ENCODE results near the genes CLPSL1, SRPK1 and BRPF3.

- PRO-cap, 3 experiments = no peak in any of the 3 experiments
Measured at GRCh38 chr6:35026682-35027305, 114.3 kb downstream of the TCP11 start.

GRCh38 chr6:35260577-35261161 lies 1.1 kb downstream of the ZNF76 start:
- PRO-cap, 3 experiments = no peak in any of the 3 experiments

GRCh38 chr6:35300791-35301312 lies 3.2 kb downstream of the DEF6 start:
- PRO-cap, 3 experiments = no peak in any of the 3 experiments

- PRO-cap, 3 experiments = peak in 3 of 3 experiments; most common plus-strand start chr6:35303096 (in 3); most common minus-strand start chr6:35302962 (in 1)
Measured at GRCh38 chr6:35302348-35303241, 5.0 kb downstream of the DEF6 start.

DNA sequence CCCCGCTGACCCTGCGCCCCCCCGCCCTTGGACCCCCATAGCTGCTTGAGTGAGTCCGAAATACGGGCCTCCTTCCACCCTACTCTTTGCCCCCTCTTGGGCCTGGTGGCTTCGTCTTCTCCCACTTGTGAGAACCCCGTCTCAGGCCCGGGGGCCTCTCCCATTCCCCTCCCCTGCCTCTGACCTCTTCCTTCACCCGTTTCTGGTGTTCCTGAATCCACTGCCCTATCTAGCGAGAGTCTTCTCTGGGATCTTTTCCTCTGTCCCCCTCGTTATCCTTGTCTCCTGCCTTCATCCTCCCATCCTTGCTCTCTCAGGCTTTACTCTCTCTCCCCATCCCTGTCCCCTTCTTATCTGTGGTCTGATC lies 511 bp downstream of the PPARD start:
- PRO-cap, 3 experiments = no peak in any of the 3 experiments

- PRO-cap, 3 experiments = no peak in any of the 3 experiments
Measured at GRCh38 chr6:35358748-35359326, 16.5 kb downstream of the PPARD start.

- PRO-cap, 3 experiments = no peak in any of the 3 experiments
Measured at GRCh38 chr6:35362667-35364003, 20.8 kb downstream of the PPARD start.

DNA sequence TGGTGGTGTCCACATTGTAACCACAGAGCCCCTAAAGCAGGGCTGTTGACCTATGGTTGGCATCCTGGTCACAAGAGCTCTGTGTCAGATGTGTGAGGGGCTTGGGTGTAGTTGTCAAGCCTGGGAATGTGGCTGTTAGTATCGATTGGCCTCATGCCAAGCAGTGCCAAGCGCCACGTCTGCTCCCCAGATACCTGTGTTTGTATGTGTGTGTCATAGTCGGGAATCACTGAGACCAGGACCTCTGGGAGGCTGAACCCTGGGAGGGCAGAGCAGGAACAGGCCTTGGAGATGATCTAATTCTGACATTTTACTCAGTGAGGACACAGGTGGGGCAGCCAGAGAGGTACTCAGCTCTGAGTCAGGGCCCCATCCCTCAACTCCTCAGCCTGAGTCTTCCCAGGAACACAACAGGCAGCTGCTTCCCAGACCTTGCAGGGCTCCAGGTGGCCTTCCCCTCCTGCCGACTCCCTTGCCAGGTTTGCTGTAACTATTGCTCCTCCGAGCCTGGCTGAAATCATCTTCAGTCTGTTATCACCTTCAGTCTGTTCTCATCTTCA lies 51.2 kb upstream of the FANCE start:
- PRO-cap, 3 experiments = no peak in any of the 3 experiments

DNA sequence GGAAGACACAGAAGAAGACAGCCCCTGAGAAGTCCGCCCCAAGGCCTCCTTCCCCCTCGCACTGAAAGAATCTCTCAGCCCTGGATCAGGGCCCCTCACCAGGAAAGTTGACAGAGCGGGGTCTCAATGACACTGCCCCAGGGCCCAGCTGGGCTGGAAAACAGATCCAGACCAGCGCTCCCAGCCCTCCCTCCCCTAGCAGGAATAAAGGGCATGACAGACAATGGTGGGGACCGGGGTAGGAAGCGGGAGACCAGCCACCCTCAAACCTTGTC lies 1.0 kb downstream of the TEAD3 start:
- PRO-cap, 3 experiments = no peak in any of the 3 experiments

- PRO-cap, 3 experiments = no peak in any of the 3 experiments
Measured at GRCh38 chr6:35642362-35643245, 46.1 kb downstream of the FKBP5 start.

DNA sequence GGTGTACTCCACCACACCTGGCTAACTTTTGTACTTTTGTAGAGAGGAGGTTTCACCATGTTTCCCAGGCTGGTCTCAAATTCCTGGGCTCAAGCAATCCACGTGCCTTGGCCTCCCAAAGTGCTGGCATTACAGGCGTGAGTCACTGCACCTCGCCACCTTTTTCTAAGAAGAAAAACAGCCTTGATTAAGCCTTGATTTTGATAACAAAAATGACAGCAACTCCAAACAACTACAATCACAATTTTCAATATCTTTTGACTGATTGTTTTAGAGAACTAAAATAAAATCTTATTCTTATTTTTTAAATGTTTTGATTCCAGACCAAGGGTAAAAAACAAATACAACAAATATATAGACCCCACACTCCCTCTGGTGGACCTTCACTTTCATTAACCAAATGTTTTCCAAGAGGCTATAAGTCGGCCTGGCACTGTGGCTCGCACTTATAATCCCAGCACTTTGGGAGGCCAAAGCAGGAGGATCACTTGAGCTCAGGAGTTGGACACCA lies 4.3 kb downstream of the FKBP5 start:
- PRO-cap, 3 experiments = no peak in any of the 3 experiments

GRCh38 chr6:35687185-35687456 lies 1.6 kb downstream of the FKBP5 start:
- PRO-cap, 3 experiments = no peak in any of the 3 experiments

- PRO-cap, 3 experiments = peak in 3 of 3 experiments; most common plus-strand start chr6:35731562 (in 2); most common minus-strand start chr6:35731466 (in 3)
Measured at GRCh38 chr6:35731419-35731880, 5.4 kb upstream of the ARMC12 start.

DNA sequence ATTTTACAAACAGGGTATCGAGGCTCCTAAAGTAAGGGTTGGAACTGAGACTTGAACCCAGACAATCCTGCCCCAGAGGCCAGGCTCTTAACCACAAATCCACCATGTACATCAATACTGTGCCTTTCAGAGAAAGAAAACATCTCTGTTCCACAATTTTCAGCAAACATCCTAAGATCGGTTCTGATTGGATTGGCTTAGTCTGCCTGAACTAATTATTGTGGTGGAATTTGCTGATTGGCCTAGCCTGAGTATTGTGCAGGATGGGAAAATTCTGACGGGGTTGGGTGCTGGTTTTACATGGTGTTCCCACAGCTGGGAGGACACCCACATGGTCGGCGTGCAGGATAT lies at the start of gene CLPSL1:
CLPSL1 (plus strand) TSS at position 299 of the 351 bp plus-strand sequence.
- PRO-cap, 3 experiments = no peak in any of the 3 experiments

- PRO-cap, 3 experiments = peak in 3 of 3 experiments; most common plus-strand start chr6:35921215 (in 3); most common minus-strand start chr6:35921098 (in 3)
Measured at GRCh38 chr6:35920499-35921501, at the start of gene SRPK1. SRPK1 (minus strand) TSS chr6:35921098.

- PRO-cap, 3 experiments = no peak in any of the 3 experiments
Measured at GRCh38 chr6:36118343-36118963, 11.9 kb upstream of the MAPK13 start.

GRCh38 chr6:36195790-36196853 lies at the start of gene BRPF3:
BRPF3 (plus strand) TSS chr6:36196744.
- PRO-cap, 3 experiments = peak in 3 of 3 experiments; most common plus-strand start chr6:36196773 (in 3); most common minus-strand start chr6:36196646 (in 3)

DNA sequence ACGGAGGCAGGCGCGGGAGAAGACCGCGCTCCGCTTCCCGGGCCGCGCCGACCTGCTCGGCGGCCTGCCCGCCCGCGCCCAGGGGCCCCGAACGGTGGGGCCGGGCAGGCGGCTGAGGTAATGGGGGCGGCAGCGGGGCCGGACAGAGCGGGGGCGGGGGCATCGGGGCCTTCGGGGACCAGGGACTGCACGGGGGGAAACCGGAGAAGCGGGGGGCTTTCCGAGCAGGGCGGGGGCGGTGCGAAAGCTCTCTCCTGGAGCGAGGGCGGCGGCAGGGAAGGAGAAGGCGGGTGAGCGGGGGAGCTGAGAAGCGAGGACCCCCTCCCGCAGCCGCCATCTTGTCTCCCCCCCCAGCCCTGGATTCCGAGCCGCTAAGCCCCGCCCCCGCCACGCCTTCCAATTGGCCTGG lies 314 bp downstream of the BRPF3 start:
- PRO-cap, 3 experiments = peak in 3 of 3 experiments; most common minus-strand start position 340 of the sequence (in 3)

GRCh38 chr6:36314054-36314727 lies 22.5 kb downstream of the BNIP5 start:
- PRO-cap, 3 experiments = no peak in any of the 3 experiments

DNA sequence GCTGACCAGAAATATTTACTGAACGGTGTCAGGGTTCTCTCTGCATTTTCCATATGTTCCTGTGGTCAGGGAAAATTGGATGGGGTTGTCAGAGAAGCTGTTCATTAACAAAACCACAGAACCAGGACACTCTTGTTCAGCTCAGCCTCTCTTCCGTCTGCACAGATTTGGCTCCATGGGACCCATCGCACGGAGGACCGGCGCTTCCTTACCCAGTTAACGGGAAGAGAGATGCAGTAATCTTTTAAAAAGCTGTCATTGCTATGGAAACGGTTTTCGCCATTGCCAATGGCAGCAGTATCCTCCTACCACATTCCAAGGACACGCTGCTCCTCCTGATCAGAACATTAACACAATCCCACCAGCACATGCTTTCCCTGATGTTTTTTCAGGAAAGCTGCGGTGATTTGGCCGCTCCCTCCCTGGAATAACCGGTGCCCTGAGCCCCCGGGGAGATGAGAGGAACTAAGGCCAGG lies 2.9 kb downstream of the BNIP5 start:
- PRO-cap, 3 experiments = no peak in any of the 3 experiments